GM23338 (cell line): ENCODE measurements around a stretch of chr12.

- PRO-cap = no peak
- RAMPAGE, long total RNA = no peak
Observed at GRCh38 chr12:114404530-114404956, 1.4 kb downstream of the TBX5 start.

DNA sequence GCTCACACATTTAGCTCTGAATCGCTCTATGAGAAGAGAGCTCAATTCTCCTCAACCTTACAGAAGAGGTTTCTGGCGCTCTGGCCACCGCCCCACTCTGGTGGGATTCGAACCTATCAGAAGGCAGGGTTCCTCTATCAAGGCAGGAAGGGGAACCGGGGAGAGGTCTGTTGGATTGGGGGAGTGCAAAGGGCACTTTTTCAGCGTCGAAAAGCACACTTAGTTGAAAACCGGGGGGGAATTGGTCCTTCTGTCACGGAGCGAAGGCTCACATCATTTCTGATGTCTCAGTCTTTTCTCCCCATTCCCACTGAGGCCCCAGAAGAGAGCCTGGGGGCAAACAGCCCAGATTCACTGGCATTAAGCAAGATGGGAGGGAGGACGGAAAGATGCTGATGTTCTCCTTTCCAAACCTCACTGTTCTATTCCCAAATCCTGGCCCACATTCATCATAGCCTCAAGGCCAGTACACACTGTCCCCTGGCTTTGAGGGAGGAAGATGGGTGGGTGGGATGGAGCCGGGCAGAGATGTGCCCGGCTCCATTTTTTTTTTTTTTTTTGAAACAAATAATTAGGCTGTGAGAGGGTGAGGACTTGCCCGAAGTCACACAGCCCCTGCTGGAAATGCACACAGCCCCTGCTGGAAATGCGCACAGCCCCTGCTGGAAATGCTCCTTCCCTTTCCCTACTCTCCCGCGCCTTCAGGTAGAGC lies 7.7 kb upstream of the TBX5 start:
- PRO-cap = no peak
- RAMPAGE, long total RNA = no peak

GRCh38 chr12:114446996-114447479 lies 41.1 kb upstream of the TBX5 start:
- PRO-cap = no peak
- RAMPAGE, long total RNA = no peak

GRCh38 chr12:114480254-114480713 lies 74.3 kb upstream of the TBX5 start:
- PRO-cap = no peak
- RAMPAGE, long total RNA = no peak

- PRO-cap = no peak
- RAMPAGE, long total RNA = no peak
Observed at GRCh38 chr12:114664564-114664956, 19.4 kb downstream of the TBX3 start.

- PRO-cap = no peak
- RAMPAGE, long total RNA = no peak
Observed at GRCh38 chr12:114687753-114688325, 3.9 kb upstream of the TBX3 start.

GRCh38 chr12:114875301-114875619 lies 191.3 kb upstream of the TBX3 start:
- PRO-cap = no peak
- RAMPAGE, long total RNA = no peak

- PRO-cap = no peak
- RAMPAGE, long total RNA = no peak
Observed at GRCh38 chr12:114933356-114933710, 249.4 kb upstream of the TBX3 start.

DNA sequence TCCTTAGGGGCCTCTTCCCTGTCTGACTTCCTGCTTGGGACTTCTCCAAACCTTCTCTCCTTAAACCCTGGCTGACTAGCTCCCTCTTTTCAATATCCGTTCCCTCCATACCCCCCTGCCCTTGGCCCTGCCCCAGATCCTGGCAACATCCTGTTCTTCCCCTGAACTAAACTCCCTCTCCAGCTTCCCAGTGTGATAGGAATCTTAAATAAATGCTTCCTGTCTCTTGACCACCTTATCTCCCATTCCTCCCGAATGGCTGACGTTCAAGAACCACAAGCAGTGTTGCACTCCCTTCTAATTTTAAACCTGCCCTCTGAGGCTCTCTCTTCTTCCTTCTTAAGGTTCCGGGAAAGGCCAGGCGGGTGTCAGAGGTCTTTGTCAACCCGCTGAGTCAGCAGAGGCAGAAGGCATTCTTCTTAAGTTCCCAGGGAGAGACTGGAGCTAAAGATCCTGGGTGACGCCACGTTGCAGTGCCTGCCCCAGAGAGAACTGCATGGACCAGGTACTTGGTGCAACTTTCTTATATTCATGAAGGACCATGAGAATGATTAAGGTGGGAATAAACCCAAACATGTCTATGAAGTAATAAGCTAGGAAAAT lies 420.0 kb upstream of the TBX3 start:
- PRO-cap = no peak
- RAMPAGE, long total RNA = no peak

- PRO-cap = no peak
- RAMPAGE, long total RNA = no peak
Observed at GRCh38 chr12:115335708-115336135, 651.7 kb upstream of the TBX3 start.

GRCh38 chr12:115351509-115351966 lies 667.6 kb upstream of the TBX3 start:
- PRO-cap = no peak
- RAMPAGE, long total RNA = no peak

- PRO-cap = no peak
- RAMPAGE, long total RNA = no peak
Observed at GRCh38 chr12:115761086-115761741, 516.3 kb downstream of the MED13L start.

GRCh38 chr12:115960528-115961194 lies 316.8 kb downstream of the MED13L start:
- PRO-cap = no peak
- RAMPAGE, long total RNA = no peak

- PRO-cap = no peak
- RAMPAGE, long total RNA = no peak
Observed at GRCh38 chr12:116083462-116084291, 193.8 kb downstream of the MED13L start.

- PRO-cap = no peak
- RAMPAGE, long total RNA = no peak
Observed at GRCh38 chr12:116205581-116206312, 71.7 kb downstream of the MED13L start.

DNA sequence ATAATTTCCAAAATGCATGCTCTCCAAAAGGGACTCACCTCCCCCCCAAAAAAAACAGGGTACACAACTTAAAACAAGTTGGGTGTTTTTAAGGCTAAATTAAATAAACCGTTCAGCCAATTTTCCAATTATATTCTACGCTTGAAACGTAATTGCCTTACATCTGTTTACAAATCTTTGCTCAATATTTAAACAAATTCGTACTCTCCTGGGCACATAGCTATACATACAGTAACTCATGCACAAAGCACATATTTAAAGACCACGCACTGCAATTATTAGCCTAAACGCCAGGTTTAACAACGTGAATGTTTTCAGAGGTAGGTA lies 1.8 kb downstream of the MED13L start:
- PRO-cap = no peak
- RAMPAGE, long total RNA = no peak

DNA sequence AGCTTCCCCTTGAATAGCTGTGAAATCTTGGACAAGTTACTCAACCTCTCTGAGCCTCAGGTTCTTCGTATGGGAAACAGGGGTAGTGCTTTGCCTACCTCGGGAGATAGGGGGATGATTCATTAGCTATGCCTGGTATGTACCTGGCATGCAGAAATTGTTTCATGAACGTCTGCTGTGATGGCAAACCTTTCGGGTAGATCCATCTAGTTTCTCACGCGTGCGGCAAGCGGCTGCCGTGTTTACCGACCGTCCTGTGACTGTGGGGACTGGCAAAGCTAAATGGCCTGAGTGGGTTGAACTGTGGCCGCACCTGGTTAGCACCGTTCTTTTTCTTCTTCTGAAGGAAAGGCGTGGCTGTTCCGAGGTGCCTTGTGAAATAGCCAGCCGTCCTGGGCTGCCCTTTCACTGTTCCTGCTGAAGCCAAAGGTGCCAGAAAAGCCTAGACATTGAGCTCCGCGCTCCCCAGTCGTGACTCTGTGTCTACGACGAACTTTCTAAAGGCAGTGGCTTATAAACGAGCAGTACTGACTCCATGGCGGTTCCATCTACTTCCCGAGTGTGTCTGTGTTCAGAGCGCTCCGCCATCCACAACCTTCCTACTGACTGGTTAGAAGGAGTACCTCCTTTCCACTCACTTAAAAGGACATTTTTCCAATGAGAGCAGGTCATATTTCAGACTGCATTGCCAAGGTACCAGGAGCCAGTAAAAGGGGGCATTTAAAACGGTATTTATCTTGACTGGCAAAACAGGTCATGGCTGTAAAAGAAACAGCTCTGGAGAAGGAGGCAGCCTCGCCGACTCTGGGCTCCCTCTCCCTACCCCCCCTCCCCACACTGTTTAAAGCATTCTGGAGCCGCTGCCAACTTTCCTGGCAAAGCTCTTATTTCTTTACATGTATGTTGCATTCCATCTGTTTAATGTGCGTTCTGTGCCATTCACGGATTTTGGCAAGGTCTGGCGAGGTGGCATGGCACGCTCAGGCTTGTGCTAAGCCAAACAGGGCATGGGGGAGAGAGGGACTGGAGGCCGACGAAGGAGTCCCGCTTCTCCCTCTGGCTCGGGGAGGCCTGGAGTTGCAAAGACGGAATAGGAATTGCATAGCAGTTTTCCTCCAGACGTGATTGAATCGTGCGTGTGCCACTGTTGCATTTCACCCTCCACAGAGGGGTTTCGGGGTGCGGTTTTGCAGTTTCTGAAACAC lies 40.9 kb upstream of the MED13L start:
- PRO-cap = no peak
- RAMPAGE, long total RNA = no peak

DNA sequence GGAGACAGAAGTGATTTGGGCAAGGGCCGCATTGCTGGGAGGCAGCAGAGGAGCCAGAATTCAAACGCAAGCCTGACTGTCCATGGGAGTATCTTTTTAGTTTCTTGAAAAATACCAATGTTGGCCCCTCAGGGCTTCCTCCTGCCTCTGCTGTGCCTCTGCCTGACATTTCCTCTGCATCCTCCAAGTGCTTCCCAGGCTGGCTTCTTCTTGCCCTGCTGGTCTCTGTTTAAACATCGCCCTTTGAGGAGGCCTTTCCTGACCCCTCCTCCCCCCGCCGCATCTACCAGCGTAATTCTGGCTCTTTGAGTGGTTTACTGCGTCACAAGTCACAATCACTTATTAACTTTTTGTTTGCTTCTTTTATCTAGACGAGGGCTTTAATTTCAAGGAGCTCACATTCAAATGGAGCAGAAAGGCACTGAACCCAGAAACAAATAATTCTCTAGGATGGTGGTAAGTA lies 90.9 kb upstream of the MED13L start:
- PRO-cap = no peak
- RAMPAGE, long total RNA = no peak

DNA sequence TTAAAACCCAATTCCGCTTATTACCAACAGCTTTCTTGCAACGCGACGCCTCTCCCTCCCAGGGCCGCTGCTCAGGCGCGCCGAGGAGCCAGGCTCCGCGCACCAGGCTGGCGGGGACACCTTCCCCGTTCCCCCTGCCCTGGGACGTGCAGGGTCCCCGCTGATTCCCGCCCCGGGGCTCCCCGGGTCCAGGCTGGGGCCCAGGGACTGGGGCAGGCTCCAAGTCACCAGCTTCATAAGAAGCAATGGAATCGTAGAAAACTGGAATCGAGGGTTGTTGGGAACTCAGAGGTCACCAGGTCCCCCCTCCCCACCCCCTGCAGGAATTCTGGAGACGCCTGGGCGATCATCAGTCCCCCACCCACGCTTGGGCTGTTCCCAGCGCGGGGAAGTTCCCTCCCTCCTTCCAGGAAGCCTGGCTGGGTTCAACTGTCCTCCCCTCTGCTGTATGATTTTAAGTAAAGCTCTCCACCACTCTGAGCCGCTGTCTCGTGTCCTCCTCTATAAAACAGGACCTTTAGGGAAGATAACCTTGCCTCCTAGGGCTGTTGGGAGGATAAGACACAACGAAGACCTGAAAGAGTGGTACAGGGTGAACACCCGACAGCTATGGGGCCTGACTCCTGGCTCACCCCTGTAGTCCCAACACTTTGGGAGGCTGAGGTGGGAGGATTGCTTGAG lies 50.4 kb upstream of the MAP1LC3B2 start:
- PRO-cap = unidirectional peak, minus-strand start at position 263 of the sequence
- RAMPAGE, long total RNA = no peak

- PRO-cap = unidirectional peak, plus-strand start at chr12:116539535
- RAMPAGE, long total RNA = no peak
Observed at GRCh38 chr12:116539139-116539658, 20.0 kb upstream of the MAP1LC3B2 start.